Esophagus squamous epithelium (tissue), 4 donors: ENCODE measurements around a stretch of chr2.

DNA sequence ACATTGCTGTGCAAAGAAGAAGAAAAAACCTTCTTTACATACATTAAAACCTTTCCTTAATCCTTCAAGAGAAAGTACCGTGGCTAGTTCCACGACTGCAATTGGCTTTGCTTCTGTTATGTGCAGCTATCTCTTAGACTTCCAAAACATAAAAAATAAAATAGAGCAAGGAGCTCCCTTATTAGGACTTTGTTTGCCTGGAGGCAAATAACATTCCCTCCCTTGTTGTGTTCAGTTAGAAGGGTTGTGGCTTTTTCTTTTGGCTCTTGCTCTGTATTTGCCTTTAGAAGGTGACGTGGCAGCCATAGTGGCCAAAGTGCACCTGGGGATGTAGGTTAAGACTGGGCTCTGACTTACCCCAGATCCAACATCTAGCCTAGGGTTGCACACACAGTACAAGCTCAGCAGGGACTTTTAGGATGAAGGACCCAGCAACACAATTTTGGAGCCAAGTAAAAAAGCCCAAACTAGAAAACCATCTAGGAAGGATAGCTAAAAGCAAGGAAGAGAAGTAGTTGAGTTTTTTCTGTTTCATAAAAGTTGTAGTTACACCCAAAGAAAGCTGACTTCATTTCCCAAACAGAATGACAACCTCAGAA is 158.5 kb downstream of the ANTXR1 start:
- PRO-cap, result bidirectional peak, plus-strand start at position 361 of the sequence, minus-strand start at position 103 of the sequence
- RAMPAGE, long total RNA, 4 experiments, result no peak in any of the 4 experiments

GRCh38 chr2:69192113-69192412 is 179.1 kb downstream of the ANTXR1 start:
- PRO-cap, result no peak
- RAMPAGE, long total RNA, 4 experiments, result no peak in any of the 4 experiments

DNA sequence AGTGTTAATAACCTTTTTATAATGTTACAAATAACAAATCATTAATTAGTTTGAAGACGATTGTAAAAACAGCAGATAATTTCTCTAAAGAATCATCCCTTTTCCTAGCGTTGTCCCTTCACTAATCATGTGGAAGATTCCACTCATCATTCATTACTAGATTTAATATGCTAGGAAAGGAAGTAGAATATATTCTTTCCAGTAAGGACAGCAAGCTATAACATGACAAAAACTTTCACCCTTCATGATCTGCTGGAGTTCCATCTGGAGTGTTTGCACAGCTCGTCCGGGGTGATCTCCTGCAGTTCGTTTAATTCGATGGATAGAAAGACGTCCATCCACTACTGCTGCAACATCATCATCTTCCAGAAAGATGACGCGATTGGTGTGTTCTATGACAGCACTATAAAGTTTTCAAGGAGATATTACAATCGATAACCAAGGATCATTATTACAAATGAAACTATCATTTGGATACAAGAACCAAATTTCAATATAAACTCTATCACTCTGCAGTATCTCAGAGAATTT is 39.0 kb downstream of the GFPT1 start:
- PRO-cap, result no peak
- RAMPAGE, long total RNA, 4 experiments, result no peak in any of the 4 experiments

DNA sequence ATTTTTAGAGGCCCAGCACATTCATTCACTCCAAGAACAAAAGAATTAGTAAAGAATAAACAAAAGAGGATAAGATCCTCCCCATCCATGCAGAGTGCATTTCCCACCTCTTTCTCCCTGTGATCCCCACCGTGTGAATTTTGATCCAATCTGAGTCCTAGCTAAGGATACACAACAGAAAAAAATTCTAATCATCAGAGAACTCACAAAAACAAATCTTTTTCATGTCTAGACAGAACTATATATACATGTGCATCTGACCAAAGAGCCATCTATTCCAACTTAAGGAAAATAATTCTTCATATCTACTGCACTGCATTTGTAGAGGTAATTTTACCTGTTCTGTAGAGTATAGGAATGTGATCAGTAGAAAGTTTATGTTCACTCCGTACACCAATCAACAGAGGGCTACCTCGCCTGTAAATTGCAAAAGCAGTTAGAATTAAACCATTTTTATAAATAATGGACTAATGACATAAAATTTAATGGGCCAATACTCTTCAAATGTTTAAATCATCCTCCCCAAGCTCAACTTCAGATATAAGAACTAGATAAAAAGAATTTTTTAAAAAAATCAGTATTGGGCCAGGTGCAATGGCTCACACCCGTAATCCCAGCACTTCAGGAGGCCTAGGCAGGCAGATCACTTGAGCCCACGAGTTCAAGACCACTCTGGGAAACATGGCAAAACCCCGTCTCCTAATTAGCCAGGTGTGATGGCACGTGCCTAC is 32.7 kb downstream of the GFPT1 start:
- PRO-cap, result no peak
- RAMPAGE, long total RNA, 4 experiments, result no peak in any of the 4 experiments

DNA sequence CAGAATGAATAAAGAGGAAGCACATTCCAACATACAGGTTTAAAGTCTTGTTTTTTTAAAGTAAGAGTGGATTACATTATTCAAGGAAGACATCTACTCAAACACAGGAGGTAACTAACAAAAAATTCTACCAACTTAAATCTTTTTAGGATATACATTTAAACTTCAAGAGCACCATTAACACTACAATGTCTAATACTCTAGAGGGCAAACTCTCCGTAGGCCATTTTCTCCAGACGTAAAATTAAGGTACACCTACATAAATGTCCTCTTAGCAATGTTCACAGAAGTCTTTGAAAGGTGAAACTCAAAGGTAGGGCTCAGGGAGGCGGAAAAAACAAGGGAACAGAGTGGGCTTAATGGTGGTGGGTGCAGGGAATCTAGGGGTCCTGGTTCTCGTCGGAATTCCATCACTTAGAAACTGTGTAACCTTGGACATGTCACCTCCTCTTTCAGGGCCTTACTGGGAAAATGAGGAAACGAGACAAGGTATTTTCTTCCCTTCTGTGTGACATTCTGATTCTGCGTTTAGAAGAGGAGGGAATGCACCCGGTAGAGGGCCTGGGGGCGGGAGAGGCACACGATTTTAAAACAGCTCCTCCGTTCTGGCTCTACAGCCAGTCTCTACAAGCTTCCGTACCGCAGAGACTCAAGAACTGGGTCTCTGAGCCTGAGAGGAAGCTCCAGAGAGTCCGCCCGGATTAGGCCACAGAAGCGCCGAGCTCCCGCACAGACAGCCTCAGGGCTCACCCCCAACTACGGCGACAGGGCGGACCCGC is 579 bp downstream of the NFU1 start:
- PRO-cap, result bidirectional peak, plus-strand start at position 555 of the sequence, minus-strand start at position 465 of the sequence; bidirectional peak, plus-strand start at position 616 of the sequence, minus-strand start at position 658 of the sequence
- RAMPAGE, long total RNA, 4 experiments, result no peak in any of the 4 experiments

DNA sequence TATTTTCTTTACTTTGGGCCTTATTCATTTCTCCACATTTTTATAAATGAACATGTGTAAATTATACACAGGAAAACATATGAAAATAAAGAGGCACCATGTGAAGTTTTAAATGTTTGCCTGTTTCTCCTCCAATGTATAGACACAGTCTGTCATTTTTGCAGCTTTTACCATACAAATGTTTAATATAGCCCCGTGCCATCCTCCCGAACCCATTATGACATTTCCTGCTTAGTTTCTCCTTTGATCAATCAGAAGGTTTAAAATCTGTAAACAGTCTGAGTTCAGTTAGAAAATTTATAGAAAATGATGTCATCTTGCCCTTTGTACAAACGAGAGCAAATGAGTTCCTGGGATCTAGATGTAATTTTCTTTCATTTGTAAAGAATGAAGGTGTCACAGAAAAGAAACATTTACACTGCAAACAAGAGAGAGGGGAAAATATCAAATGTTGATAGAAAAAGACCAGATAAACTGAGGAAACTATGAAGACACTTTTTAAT is 62.7 kb upstream of the NFU1 start:
- PRO-cap, result no peak
- RAMPAGE, long total RNA, 4 experiments, result no peak in any of the 4 experiments

DNA sequence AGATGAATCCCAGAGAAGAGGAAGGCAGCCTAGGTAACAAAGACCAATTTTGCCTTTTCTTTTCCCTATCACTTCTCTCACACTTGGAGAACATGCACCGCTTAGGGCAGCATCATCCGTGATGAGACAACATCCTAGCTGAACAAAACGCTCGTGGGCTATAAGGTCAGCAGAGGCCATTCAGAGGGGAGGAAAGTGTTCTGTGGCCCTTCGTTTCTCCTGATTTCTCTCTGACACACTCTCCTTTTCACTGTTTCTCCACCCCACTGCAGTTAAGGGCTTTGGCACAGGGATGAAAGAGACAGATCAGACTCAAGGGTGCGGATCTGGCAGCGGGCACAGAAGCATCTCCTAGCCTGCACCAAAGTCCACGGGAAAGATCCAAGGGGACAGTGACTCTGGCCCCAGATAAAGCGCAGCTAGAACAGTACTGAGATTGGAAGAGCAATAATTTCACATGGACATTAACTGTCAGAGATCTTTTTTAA is 2.4 kb downstream of the AAK1 start:
- PRO-cap, result unidirectional peak, plus-strand start at position 304 of the sequence
- RAMPAGE, long total RNA, 4 experiments, result no peak in any of the 4 experiments

- PRO-cap, result no peak
- RAMPAGE, long total RNA, 4 experiments, result no peak in any of the 4 experiments
These were observed 49.0 kb upstream of the ANXA4 start for GRCh38 chr2:69692915-69693307.

DNA sequence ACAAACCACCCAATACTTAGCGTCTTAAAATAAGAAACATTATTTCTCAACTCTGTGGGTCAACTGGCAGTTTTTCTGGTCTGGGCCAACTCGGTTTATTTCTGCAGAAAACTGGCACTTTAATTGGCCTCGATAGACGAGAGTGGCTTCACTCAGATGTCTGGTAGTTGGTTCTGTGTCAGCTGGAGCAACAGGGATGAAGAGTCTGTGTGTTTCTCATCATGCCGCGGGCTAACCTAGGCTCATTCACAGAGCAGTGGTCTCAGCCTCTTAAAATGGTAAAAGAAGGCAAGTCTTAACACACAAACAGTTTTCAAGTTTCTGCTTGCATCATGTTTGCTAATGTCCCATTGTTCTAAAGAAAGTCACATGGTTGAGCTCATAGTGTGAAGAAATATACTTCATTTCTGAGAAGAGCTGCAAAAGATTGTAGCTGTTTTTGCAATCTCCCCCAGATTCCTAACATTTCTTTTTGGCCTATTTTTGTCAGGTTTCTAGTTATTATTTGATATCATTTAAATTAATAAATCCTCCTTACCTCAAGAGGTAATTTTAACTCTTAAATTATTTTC is 37.5 kb upstream of the ANXA4 start:
- PRO-cap, result no peak
- RAMPAGE, long total RNA, 4 experiments, result no peak in any of the 4 experiments

DNA sequence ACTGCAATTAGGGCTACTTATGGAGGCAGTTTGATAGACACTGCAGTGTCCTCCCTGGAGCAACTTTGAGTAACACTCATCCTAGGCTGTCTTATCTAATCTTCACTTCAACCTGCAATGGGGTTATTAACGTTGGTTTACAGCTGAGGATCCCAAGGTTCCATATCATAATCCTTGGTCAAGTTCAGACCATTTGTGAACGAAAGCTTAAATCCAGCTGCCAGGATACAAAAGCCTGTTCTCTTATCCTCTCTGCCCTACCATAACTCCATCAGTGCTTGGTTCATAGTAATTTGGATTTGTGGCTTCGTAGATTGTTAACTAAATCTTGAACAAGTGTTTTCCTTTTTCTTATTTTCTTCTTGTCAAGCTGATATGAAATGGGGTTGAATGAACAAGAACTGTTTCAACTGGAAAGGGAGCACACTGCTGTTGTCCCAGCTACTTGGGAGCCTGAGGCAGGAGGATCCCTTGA is 2.6 kb downstream of the ANXA4 start:
- PRO-cap, result no peak
- RAMPAGE, long total RNA, 4 experiments, result no peak in any of the 4 experiments

DNA sequence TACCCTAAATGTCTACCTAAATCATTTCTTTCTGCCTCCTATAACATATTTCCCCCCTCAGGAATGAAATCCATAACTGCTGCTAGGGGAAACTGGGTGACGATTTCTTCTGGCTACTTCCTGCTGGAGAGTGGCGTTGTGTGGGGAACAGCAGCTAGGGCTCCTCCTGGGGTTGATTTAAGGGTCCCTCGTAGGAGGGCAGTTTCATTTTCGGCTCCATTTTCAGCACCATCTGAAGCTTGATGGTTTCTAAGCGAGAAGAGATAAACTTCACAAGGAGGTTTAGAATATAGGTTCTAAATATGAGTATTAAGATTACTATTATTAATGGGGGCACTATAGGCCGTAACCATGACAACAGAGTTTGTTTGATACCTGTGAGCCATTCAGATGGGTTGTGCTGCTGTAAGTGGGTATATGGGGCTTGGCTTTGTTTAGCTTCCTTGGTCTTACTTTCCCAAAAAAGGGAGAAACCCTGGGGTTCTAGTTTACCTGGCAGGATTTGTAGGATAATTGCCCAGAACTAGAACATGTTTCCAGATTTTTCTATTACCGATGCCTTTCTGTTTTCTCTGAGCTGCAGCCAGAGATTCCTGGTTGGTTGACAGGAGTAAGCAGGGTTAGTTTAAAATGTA is 39.2 kb upstream of the GMCL1 start:
- PRO-cap, result no peak
- RAMPAGE, long total RNA, 4 experiments, result no peak in any of the 4 experiments

DNA sequence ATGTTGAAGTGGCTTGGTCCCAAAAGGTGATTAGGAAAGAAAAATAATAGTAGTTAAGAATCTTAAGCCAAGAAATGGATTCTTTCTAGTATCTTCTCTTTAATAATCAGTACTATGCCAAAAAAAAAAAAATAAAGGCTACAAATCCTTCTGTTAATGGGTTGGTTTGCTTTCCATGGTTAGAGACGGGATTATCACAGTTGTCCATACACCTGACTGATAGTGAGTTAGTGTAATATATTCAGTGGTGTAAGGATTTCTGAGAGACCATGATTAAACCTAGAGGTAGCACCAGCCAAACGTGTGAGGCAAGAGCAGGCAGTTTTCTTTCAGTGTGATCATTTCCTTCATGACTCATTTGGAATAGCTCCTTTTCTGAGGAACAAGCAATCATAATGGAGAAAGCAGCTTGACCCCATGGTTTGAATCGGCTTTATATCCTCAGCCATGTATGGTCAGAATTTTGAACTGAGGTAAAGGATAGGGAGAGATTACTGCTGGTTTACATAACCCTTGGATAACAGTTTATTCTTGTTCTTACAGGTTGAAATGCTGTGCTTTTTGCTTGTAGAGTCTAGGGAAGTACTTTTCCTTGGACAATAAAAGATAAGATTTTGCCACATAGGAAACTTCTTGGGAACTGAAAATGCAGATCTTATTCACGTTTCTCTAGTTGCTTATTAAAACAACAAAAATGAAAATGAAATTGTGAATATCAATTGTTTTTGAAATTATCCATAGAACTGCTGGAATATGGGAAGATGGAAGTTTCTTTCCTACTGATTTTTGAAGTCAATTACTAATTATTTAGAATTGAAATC is 3.0 kb downstream of the MXD1 start:
- PRO-cap, result bidirectional peak, plus-strand start at position 393 of the sequence, minus-strand start at position 221 of the sequence
- RAMPAGE, long total RNA, 4 experiments, result no peak in any of the 4 experiments

GRCh38 chr2:69926883-69927473 is 12.1 kb downstream of the MXD1 start:
- PRO-cap, result no peak
- RAMPAGE, long total RNA, 4 experiments, result no peak in any of the 4 experiments

DNA sequence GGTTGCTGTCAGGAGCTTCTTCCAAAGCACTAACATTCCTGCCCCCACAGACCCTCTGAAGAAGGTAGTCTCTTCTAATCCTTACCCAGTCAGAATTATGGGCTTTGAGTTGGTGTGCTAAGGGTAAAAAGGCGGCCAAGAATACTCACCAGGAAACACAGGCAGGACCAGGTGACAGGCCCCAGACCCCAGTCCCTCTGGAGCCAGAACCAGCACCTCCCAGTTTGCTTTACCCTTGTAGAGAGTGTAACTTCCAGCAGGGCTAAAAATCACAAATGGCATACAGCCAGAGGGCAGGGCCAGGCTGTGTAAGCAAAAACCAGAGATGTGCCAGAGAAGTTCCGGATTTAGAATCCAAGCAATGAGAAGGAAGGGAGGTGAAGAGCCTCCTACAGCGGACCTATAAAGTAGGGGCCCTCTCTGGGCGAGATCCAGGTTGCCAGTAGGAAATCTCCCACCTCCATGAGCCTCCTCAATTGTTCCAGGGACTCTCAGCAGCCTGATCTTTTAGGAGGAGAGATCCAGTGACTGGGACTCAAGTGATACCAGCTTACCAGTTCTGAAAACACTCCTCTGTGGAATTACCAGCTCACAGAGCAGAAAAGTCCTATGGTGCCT is 52.4 kb upstream of the PCBP1 start:
- PRO-cap, result bidirectional peak, plus-strand start at position 357 of the sequence, minus-strand start at position 231 of the sequence
- RAMPAGE, long total RNA, 4 experiments, result start-site peak on the minus strand in 1 of 4 experiments, centred at position 231 of the sequence, 28 reads per replicate

GRCh38 chr2:70089173-70089968 is 2.1 kb downstream of the PCBP1 start:
- PRO-cap, result unidirectional peak, minus-strand start at chr2:70089533
- RAMPAGE, long total RNA, 4 experiments, result no peak in any of the 4 experiments

DNA sequence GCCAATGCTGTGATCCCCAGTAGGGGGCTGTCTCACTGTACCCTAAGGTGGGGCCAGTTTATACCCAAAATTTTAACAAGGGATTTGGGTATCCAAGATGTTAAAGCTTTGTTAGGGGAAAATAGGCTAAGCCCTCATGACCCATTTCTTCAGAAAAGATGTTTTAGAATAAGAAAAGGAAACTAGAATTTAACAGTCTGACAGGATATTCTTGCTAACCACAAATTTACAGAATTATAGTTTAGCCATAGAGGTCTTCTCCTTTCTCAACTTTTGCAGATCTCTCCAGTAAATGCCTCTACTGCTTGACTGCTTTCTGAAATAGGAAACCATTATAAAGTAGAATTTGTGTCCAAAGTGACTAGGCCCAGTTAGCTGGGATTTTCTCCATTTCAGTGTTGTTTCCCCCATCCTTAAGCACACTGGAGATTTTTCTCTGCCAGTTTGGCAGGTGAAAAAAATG is 16.5 kb downstream of the PCBP1 start:
- PRO-cap, result no peak
- RAMPAGE, long total RNA, 4 experiments, result no peak in any of the 4 experiments

DNA sequence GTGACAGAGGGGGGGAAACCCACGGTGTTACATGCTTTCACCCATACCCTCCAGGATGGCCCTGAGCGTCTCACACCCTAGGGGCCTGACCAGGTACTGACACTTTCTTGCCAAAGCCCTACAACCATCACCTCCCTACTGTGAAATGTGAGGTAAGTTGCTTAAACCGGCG is 49.8 kb downstream of the C2orf42 start:
- PRO-cap, result bidirectional peak, plus-strand start outside the sequence, minus-strand start at position 98 of the sequence
- RAMPAGE, long total RNA, 4 experiments, result no peak in any of the 4 experiments

GRCh38 chr2:70160855-70161447 is 29.9 kb downstream of the C2orf42 start:
- PRO-cap, result no peak
- RAMPAGE, long total RNA, 4 experiments, result start-site peak on the minus strand in 1 of 4 experiments, at chr2:70161081-70161109 at its widest, 5 reads per replicate

DNA sequence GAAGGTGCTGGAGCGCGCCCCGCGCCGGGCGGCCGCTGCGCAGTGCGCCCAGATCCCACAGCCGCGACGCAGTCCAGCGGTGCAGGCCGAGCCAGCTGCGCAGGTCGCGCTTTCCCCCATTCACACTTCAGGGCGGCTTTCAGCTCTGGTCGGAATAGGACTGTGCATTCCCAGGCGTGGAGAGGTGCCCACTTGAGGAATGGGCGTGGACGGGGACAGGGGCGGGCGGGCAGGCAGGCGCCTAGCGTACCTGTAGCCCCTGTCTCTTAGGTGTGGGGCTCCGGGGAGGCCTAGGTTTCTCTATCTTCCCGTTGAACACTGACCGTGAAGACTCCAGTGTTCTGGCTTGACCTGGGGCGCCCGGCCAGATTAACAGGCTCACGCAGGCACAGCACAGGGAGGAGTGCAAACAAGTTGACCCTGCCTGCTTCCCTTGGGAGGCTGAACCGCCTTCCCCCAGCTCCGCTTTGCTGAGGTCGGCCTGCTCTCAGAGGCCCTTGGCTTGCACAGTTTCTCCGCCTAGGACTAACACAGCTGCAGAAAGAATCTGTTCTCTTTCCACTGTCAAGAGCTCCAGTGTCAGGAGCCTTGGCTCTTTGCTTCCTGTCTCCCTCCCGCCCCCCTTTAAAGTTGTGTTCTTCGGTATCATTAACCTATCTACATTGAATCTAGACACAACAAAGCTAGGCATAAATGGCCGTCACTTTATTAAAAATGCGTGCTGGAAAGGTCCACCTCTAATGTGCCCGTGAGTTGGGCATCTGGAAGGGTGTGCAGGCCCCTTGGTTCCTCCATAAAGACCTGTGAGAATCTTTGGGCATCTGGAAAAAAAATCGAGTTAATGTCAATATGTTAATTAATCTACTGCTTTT is 600 bp downstream of the PCYOX1 start:
- PRO-cap, result bidirectional peak, plus-strand start at position 509 of the sequence, minus-strand start at position 320 of the sequence
- RAMPAGE, long total RNA, 4 experiments, result no peak in any of the 4 experiments

- PRO-cap, result no peak
- RAMPAGE, long total RNA, 4 experiments, result no peak in any of the 4 experiments
These were observed 2.6 kb upstream of the FAM136A start for GRCh38 chr2:70304316-70305018.